Peritoneum (tissue), 1 donor: ENCODE measurements around the genes VGLL2 and DCBLD1.

DNA sequence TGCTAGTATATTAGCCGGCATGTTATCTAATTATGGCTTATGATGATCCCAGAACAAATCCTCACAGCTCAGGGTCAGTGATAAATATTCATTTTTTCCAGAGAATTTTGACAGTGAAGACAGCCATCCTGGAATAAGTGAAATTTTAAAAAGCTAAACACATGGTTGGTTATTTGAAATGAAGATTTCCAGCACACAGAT is 34.3 kb upstream of the CALHM6 start:
- PRO-cap: no peak

DNA sequence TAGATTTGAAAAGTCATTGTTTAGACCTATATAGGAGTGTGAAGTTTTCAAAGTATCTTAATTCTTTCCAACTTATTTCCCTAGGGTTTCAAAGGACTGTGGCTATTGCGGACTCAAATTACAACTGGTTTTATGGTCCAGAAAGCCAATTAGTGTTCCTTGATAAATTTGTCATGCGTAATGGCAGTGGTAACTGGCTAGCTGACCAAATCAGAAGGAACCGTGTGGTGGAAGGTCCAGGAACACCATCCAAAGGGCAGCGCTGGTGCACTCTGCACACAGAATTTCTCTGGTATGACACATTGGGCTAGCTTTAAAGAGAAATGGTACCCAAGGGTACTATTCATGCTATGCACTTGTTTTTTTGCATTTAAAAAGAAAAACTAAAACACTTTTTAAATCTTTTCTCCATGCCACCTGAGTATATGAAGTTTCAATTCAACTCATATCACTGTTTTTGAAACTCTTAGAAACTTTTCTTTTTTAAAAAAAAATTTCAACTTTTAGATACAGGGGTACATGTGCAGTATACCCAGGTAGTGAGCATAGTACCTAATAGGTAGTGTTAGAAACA is 27.8 kb upstream of the CALHM6 start:
- PRO-cap: no peak

DNA sequence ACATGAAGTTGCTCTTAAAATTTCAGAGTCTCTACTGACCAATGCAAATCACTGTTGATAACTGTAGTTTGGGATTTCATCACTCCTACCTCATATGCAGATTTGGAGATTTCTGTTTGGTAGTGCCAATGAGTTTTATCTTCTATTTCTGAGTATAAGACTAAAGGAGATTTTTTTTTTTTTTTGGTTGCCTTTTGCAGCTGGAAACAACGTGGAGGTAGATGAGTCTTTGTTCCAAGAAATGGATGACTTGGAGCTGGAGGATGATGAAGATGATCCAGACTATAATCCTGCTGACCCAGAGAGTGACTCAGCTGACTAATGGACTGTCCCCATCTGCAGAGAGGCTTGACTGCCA is 21.5 kb downstream of the RWDD1 start:
- PRO-cap: no peak

DNA sequence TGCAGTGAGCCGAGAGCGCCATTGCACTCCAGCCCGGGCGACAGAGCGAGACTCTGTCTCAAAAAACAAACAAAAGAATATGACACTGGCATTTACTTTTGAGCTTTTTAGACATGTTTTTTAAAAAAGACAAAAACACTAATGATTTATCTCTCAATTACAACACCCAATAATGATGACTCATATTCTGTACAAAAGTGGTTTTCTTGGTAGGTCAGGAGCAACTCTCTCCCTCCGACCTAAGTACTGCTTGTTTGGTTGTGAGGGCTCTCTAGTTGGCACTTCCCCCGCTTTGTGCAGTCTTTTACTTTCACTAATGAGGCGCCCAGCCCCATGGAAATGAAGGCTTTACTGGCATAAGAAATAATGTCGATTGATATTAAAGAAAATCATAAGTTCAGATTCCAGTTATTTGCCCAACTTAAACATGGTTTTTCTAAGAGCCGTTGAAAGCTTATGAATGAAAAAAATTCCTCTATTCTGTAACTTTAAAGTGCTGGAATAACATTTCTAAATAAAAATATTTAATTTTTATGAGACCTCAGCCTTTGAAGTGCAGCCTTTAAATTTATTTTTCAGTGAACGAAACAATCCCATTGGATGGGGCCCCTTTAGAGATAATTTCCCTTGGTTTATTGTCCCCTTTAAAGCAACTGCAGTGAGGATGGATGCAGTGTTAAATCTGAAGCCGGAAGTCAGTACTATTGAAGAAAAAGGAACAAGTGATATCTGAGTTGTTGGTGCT is 1.4 kb downstream of the KPNA5 start:
- PRO-cap: no peak

- PRO-cap: no peak
Measured at GRCh38 chr6:117244547-117245627, 20.5 kb upstream of the VGLL2 start.

- PRO-cap: no peak
Measured at GRCh38 chr6:117265087-117265976, at the start of gene VGLL2. VGLL2 (plus strand) TSS chr6:117265558.

DNA sequence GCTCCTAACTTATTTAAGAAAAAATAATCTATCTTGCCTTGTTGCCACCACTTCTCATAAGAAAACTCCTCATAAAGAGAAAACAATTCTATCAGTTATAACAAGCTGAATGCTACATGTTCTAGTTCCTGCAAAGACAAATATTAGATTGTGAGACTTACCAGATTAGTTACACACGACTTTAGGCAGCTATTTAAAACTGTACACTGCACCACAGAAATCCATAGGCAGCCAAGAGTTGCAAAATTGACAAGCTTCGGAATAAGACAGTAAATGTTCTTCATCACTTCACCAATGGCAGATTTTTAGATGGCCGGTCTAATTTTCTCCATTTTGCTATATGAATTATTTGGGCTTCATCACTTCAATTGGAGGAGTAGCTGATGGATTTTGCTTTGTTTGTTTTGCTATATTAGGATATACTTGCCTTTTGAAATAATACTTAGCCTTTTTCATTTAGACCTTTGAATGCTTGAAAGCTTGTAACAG is 325 bp downstream of the ROS1 start:
- PRO-cap: no peak

- PRO-cap: bidirectional peak, plus-strand start at chr6:117482687, minus-strand start at chr6:117482542
Measured at GRCh38 chr6:117482071-117483102, at the start of gene DCBLD1. DCBLD1 (plus strand) TSS chr6:117482674.

DNA sequence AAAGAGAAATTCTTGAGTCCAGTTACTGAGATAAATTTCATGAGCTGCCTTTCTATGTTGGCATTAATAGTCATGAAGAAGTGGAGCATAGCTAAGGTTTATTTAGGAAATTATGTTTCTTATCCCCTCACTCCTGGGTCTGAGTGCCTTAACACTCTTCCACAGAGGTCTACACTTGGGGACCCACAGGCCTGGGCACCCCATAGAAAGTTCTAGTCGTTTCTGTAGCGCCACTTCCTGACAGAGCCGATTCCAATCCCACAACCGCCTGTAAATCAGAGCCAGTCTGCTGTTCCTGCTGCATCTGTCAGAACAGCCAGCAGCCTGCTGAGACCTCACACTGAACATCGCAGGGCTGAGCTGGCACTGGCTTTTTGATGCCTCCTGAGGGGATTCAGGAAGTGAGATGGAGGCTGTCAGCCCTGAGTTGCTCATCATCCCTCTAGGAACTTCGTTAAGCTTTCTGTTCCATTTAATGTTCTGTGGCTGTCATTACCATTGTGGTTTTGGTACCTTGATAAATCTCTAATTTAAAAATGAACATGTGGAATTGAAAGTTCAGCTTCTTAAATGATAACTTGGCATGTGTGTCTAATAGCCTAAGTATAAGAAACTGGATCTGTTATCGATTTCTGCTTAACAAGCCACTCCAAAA is 48.9 kb downstream of the DCBLD1 start:
- PRO-cap: no peak

DNA sequence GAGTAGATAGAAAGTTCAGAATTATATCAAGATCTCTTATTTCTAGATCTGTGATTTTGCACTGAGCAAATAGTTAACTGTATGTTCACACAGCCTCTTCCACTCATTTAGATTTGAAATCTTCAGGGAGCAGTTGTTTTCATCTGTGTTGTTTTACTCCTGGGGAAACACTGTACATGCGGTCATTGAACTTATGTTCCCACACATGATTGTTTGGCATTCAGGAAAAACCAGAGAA is 52.4 kb downstream of the DCBLD1 start:
- PRO-cap: no peak

DNA sequence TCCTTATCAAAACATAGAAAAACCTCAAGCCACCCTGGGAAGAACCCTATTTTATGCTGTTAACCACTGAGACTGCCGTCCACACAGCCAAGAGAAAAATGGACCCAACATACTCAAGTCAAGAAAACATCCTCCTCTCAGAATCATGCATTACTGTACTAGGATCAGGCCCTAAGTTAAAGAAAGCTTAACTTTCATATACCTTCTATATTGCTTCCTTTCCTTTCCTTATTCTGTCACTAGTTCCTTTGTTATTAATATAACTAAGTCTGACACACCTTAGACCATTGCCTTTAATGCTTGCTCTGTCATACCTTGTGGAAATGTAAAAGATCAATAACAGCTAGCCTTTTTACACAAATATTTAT is 16.9 kb upstream of the GOPC start:
- PRO-cap: no peak

GRCh38 chr6:118372132-118373085 is 175.7 kb upstream of the PLN start:
- PRO-cap: no peak

DNA sequence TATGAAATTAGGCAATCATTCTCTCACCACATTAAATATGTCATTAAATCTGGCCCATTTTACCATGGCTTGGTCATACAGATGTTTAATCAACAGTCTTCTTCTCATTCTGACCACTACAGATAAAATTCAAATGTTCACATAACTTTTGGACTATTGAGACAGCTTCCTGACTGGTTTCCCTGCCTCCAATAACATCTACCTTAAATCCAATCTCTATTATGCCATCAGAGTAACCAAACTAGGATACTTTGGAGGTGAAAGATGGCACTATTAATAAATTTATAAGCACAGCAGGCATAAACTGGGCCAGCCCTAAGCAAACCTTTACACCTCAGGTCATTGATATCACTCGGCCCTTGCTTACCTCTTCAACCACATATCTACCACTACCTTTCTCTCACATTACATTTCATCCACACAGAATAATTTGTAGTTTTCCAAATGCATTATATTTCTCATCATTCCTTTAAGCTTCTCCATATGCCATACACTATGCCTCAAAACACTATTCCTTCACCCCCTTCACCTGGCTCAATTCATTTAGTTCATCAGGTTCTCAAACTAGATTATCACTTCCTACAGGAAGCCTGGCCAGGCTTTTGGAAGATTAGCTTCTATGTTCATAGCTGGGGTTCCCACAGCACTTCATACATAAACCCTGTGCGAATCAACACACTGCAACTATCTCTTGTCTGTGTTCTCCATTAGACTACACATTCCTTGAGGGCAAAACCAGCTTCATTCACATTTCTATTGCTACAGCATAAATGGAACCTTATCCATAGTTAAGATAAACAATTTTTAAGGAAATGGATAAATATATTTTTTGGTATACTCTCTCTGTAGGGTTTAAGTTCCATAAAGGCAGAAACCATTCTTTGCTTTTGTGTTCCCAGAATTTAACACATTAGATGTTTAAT is 40.6 kb upstream of the PLN start:
- PRO-cap: no peak

DNA sequence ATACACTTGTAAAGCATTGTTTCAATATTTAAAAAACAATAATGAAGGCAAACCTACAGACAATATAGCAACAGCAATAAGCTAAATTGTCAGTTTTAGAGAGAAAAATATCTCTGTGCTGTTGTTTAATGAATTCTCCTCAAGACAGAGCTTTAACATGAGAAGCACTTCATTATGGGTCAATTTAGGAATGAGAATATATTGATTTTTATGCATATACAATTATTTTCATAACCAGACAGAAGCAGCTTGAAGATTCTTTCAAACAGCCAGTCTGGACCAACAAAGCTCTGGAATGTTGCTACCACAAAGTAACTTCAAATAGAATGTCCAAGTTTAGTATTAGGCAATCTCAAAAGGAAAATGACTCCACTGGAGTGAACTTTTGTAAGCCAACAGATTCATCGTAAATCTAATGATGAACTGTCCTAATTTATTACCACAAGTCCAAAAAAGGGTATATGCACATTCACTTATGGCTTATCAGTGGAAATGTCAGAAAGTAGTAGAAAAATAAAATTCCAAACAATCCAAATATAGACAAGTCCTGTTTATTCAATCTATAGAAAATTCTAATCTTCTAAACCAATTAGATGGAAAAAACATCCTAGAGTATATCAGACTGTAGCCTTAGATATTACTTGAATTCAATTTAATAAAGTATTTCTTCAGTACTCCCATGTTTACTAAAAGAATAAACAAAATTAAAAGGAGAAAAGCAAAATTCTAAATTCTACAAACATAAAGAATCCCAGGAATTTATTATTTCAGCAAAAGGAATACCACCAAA is 3.6 kb downstream of the PLN start:
- PRO-cap: no peak

DNA sequence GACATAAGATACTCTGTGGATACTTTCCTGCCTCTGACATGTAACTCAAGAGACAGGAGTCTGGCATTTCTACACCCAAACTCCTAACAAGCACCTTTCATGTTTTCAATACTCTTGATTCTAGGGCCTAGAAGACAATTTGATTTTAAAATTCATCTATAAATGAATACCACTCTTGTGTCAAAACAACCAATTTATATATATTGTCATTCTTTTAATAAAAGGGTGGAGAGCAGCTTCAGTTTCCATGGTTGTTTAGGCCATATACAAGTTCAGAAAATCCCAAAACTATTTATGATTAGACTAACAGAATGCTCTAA is 4.7 kb downstream of the PLN start:
- PRO-cap: no peak

GRCh38 chr6:118810267-118810973 is 83.5 kb upstream of the ASF1A start:
- PRO-cap: no peak

GRCh38 chr6:119075960-119076988 is 2.2 kb downstream of the FAM184A start:
- PRO-cap: no peak

DNA sequence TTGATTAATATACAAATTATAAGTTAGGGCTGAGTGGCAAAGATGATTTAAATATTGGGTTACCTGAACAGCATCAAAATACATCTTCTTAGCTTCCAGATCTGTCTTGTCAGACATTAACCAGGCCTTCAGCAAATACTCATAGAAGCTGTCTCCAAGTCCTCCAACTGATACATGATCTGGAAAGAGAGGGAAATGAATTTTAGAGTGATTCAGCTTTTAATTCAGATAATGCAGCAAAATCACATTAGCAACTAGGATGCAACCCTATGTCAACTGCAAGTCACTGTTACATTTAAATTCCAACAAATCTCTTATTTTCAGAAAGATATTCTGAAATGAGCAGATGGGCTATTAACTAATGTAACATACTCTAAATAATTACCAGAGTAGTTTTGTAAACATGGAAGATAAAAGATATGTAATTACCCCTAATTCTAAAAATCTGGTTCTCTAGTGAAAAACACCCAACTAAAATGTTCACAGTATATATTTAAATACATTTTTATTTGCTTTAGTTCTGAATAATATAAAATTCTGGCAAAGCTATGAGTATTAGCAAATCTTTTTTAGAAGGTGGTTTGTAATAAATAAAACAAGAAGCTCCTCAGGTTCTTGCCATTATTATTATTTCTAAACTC is 115.4 kb upstream of the FAM184A start:
- PRO-cap: no peak

GRCh38 chr6:119196332-119197027 is 118.0 kb upstream of the FAM184A start:
- PRO-cap: no peak

DNA sequence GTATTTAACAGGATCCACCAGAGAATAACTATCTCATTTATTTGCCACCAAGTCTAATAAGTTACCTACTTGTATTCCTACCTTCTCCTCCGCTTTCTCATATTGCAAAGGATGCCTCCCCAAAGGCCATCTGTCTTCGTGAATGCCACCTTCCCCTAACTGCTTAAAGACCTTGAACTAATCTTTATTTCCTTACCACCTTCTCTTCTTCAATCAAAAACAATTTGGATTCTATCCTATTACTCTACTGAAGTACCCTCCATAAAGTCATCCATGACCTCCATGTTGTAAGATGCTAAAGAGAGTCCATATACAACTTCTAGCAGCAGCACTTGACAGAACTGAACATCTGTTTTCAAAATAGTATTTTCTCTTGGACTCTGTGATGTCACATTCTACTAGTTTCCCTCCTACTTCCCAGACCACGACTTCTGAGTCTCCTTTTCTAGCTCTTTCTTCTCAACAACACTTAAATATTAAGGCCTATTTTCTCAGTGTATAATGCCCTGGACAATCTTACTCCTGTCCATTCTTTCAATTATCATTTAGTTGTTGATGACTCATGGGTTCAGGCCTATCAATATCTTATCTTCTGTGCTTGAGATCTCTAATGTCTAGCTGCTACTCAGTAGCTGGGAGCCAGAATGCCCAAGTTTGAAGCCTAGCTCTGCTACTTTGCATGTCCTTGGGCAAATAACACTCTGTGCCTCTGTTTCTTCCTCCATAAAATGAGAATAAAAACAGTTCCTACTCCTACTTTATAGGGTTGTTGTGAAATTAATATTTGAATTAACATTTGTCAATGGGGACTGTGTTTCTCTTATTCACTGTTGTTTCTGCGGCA is 69.7 kb downstream of the MAN1A1 start:
- PRO-cap: no peak